H7 (cell line): ENCODE measurements around the gene SYT6.

GRCh38 chr1:113901645-113902153, 2.9 kb downstream of the AP4B1 start:
- RAMPAGE, long total RNA = no peak

DNA sequence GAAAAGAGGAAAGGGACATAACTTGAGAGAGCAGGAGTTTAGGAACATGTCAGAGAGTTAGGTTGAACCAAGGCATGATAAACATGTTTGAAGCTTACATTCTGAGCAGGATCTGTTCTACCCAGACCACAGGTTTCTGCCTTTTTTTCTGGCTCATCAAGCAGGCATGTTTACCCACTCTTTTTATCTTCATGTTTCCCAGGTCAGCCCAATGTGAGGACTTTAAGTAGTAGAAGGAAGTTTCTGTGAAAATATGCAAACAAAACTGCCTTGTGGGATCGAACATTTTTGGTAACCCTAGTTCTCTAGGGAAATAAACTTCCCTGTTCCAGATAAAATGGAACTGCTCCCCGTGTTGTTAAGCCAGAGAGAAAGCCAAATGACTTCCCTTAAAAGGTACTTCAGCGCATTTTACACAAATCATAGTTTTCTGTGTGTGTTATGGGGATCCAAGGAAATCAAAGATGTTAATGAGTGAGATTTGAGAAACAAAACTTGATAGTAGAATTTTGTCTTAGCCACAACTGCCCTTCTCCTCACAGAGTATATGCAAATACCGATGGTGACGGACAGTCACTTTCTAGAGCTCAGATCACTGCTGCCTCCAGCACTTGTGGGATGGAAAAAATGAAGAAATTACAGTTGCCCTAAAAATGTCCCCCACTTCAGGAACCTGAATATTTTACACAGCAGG, 831 bp upstream of the HIPK1 start:
- RAMPAGE, long total RNA = no peak

DNA sequence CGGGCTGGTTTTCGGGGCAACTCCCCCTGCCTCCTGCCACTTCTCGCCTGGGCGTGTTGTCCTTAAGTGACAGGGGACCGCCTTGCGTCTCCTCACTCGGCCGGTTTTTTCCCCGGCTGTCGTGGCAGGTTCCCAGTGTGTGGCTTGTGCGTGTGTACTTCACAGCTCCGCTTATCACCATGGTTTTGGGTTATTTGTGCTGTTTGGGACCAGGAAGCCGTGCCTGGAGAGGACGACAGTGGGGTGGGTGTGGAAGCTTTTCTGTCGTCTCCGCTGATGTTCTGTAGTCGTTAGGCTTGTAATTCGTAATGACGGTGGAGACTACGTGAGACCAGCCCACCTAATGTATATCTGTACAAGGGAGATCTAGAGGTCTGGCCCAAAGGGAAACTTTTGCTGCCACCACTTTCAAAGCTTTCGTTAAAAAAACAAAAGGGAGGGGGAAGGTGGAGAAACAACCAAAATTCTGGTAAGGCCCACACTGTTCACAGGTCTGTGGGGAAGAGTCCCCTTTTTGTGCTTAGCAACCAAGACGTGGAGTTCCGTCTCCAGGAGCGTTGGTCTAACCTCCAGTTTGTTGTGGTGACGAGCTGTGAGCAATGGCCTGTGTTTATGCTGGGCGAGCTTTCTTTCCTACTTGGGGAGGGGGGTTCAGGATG, 1.2 kb downstream of the HIPK1 start:
- RAMPAGE, long total RNA = no peak

- RAMPAGE, long total RNA = no peak
Observed at GRCh38 chr1:113957824-113958402, 21.4 kb upstream of the OLFML3 start.

- RAMPAGE, long total RNA = no peak
Observed at GRCh38 chr1:113973086-113973700, 6.1 kb upstream of the OLFML3 start.

DNA sequence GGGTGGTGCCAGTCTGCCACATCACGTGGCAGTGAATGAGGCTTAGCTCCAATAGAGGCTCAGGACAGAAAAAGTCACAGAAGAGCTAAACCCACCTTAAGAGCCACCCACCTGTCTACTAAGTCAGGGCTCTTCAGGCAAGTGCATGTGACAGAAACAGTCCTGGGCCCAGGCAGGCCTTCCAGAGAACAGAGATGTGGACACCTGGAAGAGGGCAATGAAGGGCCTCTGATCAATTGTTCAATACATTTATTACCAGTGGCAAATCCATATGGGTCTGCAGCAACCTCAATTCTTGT, 57.1 kb downstream of the OLFML3 start:
- RAMPAGE, long total RNA = no peak

DNA sequence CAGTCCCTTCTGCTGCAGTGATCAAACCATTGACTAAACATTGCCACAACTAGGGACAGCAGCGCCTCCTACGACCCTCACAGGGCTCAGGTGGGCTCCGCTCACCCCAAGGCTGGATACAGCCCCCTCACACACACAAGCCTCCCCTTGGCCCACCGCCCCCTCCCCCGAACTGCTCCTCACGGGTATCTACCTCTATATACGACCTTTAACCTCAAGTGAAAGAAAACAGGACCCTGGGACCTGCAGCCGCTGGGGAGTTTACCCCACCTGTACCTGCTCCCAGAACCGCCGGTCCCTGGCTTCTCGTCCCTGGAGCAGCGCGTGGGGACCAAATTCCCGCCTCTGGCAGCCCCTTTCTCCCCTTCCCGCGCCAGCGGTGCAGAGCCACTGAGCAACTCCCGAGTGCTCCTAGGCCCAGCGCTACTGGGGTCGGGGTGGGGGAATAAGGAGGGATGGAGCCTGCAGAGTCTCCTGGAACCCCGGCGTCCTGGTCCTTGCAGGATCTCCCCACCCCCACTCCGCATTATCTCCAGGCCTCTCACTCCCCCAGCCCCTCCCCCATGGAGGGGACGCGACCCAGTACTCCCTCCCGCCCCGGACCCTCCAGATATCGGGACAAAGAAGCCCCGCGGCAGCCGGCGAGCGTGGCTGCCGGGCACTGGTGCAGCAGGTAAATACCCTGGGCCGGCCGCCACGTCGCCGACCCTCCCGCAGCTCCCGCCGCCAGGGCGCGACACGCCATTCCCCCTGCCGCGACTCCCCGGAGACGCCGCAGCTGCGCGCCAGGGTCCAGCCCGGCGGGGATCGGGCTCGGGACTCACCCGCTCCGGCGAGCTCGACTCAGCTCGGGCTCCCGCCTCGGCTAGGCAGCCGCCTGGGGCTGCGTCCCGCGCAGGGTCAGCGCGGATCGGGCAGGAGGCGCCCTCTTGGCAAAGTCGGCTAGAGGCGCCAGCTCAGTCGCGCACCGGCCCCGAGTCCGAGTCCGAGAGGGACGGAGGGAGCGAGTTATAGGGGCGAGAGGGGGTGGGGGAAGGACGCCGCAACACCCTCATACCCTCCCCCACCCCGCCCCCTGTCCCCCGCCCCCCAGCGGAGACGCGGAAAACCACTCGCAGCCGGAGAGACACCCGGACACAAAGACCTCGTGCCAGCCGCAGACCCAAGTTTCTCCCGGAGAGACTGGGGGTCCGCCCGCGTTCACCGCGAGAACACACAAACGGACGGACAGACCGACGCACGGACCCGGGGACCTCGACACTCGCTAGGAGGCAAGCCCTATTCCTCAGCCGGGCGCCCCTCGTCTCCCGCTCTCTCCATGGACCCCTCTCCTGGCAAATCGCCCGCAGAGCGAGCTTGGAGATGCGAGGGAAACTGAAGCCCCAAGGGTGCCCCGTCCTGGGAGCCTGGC, 1.2 kb downstream of the SYT6 start:
- RAMPAGE, long total RNA = no peak

DNA sequence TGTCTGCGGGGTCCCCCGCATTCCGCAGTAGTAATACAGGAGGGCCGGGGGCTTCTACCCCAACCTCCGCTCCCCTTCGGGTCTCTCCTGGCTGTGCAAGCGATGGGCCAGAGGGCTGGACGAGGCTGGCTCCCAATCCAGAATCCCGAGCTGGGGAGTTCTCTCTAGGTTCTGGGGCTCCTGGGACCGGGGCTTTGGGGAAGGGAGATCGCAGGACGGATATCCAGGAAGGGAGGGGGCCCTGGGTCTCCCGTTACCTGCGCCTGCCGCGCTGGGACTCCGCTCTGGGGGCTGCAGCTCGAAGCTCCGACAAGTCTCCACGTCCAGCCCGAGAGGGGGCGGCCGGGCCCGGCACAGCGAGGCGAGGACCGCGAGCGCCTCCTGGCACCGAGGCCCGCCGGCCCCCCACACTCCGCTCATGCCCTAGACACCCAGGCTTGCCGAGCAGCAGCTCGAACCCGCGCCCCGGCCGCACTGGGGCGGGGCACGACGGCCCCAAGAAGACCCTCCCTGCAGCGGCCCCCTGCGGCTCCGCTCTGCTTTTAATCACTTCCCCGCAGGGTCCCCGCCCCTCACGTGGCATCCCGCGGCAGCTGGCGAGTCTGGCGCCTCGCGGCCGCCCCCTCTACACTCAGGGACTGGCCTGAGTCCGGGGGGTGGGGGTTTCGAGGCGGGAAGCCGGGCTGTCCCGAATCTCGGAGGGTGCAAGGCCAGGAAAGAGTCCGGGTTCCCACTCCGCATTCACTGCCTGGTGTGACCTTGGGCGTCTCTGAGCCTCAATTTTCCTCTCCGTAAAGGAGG, at the start of gene SYT6:
Gene SYT6 (minus strand): TSS at position 517 of the 801 bp plus-strand sequence.
- RAMPAGE, long total RNA = no peak

- RAMPAGE, long total RNA = no peak
Observed at GRCh38 chr1:114341273-114341784, 169.7 kb downstream of the TRIM33 start.

DNA sequence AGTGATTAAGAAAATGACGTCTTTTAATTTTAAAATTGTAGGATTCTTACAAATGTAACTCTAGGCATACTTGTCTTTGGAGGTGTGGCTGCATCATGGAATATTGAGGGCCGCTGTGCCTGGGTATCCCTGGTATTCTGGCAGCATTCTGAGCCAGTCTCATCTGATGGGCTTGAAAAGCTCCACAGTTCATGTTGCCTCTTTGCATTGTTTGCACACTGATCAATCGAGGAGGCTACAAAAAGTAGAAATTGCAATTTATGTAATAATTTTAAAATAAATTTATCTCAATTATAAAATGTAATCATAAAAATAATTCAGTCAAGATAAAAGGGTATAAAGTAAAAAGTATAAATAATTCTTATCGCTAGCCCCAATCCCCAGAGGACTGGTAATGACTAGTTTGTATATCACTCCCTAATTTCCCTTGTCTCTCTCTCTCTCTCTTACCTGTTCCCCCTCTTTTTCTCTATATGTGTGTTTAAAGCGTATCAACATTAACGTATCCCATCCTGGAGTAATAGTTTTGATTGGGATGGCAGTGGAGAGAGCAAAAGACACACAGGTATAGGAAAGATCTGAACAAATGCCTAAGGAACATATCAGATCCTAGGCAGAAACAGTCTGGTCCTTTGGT, 86.4 kb downstream of the TRIM33 start:
- RAMPAGE, long total RNA = no peak

DNA sequence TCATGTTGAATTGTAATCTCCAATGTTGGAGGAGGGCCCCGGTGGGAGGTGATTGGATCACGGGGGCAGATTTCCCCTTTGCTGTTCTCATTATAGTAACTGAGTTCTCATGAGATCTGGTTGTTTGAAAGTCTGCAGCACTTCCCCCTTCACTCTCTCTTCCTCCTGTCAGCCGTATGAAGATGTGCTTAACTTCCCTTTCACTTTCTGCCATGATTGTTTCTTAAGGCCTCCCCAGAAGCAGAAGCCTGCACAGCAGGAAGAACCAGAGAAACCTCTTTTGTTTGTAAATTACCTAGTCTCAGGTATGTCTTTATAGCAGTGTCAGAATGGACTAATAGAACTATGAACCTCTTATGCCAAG, 28.4 kb downstream of the TRIM33 start:
- RAMPAGE, long total RNA = no peak

GRCh38 chr1:114511390-114511678, 331 bp upstream of the TRIM33 start:
- RAMPAGE, long total RNA = no peak

DNA sequence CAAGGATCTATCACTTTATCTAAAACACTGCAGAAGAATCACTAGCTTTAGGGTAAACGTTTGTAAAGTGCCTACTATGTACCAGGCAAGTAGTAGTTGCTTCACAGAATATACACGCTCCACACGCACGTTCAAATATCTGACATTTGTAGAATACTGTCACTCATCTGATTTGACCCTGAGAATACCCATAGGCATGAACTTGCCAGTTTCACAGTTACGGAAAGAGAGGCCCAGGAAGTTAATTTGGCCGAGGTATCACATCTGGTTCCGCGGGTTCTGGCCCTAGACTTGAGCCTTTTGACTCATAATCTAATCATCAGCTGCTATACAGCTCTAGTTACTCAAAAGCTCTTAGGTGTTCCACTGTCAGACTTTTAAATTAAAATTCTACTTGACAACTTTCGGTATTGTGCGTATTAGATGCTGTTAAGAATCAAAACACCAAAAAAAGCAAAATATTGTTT, 724 bp downstream of the DENND2C start:
- RAMPAGE, long total RNA = no peak

- RAMPAGE, long total RNA = no peak
Observed at GRCh38 chr1:115280166-115280605, 57.9 kb downstream of the NGF start.

GRCh38 chr1:115325752-115326386, 12.2 kb downstream of the NGF start:
- RAMPAGE, long total RNA = no peak

- RAMPAGE, long total RNA = no peak
Observed at GRCh38 chr1:115431981-115432561, 94.0 kb upstream of the NGF start.

DNA sequence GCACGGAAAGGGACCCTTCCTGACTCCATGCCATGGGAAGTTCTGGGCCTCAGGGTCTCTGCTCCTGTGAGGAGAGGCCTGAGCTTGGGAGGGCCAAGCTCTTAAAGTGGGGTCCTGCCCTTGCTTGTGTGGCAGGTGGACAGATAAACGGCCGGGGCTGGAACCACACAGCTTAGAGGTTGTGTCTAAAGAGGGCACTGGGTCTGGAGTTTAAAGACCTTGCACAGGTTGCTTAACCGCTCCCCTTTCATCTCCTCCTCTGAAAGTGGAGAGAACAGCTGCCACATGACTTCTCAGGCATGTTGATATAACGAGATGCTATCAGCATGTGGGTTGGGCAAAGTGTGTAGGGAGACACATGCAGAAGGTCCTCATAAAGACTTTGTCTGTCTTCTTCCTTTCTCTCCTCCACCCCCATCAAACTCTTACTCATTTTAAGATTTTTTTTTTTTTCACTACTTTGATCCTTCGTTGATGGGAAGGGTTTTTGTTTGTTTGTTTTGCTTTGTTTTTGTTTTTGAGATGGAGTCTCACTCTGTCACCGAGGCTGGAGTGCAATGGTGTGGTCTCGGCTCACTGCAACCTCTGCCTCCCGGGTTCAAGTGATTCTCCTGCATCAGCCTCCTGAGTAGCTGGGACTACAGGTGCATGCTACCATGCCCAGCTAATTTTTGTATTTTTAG, 57.2 kb downstream of the CASQ2 start:
- RAMPAGE, long total RNA = no peak

GRCh38 chr1:115838788-115839865, 1.8 kb downstream of the NHLH2 start:
- RAMPAGE, long total RNA = no peak

DNA sequence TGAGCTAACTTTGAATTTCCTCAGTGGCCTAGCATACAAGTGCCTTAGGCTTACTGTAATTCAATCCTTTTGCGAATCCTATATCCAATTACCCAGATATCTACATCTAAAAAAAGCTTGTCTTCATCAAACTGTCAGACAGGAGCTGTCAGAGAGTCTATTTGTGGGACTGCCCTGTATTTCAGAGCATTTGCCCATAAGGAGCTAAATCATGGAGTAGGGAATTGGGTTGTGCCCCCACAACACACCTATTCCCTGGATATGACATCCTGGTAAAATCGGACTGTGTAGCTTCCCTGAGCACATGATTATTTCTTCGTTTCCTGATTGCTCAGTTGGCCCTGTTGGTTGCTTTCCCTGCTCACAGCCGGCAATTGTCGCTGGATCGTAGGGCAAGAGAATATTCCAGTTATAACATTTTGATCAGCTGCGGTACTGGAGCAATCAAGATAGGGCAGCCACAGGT, 766 bp upstream of the MAB21L3 start:
- RAMPAGE, long total RNA = no peak

DNA sequence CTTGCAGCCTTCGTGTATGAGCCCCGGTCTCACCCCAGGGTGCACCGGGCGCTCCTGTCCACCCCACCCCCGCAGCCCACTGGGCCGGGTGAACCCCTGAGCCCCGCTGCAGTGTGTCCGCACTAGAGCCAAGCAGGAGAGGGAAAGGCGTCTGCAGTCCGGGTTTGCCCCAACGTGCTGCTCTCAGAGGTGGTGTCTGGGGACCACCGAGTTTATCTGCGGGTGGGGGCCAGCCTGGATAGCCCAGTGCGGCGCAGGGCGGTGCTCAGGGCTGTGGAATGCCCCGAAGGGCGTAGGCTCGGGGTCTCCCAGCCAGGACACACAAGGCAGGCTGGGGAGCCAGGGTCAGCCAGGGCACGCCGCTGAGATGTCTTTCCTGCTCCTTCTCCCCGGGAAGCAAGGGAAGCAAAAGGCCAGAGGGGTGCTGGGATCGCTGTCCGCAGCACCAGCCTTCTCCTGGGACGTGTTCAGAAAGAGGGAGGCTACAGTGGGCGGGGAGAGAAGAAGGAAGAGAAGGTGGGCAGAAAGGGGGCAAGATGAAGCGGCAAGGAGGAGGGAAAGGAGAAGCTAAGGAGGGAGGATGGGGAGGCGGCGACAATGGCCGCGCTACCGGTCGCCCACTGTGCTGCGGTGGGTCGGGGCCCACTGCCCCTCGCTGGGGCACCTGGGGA, 56.6 kb downstream of the MAB21L3 start:
- RAMPAGE, long total RNA = no peak